Measurements from ENCODE around the genes HIGD1A and TCAIM.

DNA sequence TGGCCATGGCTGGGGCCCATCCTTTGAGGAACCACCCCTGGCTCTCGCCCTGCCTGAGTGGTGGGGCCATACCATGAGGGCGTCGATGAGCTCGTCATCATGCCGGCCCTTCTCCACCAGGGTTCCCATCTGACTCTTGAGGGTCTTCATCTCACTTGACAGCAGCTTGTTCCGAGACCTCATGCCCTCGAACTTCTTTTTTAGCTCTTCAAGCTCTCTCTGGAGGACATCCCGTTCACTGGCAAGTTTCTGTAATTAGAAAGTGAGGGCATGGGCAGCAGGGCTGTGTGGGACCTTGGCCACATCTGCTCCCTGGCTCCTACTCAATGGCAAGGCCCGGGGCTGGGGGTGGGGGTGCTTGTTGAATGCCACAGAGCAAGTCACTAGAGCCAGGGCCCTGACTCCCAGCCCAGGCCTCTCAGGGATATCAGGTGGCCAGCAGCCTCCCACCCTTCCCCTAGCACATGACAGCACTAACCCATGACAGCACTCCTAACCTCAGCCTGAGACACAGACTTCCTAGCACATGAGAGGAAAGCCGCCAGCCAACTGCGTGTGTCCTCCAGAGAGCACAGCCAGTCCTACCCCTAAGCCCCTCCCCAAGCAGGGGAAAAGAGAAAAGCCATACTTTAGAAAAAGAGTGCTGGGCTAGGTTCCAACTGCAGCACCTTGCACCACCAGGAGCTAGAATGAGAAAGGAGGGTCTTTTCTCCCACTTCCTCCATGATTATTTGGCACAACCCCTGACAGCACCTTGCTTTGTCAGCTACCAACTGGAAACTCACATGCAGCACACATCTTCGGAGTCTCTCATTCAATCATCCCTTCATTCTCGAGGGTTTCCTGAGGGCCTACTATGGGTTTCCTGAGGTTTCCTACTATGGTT, 33.2 kb downstream of the CCDC13 start:
- RAMPAGE, long total RNA: no peak
- RRBS: no CpG with 5 or more reads among the region's 13 CpGs
PRO-cap:
- standard: no peak
- CoPRO, capped RNA only, 2 experiments: no peak in any of the 2 experiments
- CoPRO, capped and uncapped RNA, 2 experiments: no peak in any of the 2 experiments
- CoPRO, uncapped RNA only, 2 experiments: no peak in any of the 2 experiments
CAGE:
- cytosol, long polyA plus RNA: no peak
- long polyA plus RNA: no peak
- nucleolus, long total RNA: no peak
- nucleus, long polyA plus RNA: no peak

GRCh38 chr3:42756303-42756821, 16.7 kb downstream of the CCDC13 start:
- RAMPAGE, long total RNA: no peak
- RRBS: no CpG with 5 or more reads among the region's 1 CpG
PRO-cap:
- standard: no peak
- CoPRO, capped RNA only, 2 experiments: no peak in any of the 2 experiments
- CoPRO, capped and uncapped RNA, 2 experiments: no peak in any of the 2 experiments
- CoPRO, uncapped RNA only, 2 experiments: no peak in any of the 2 experiments
CAGE:
- cytosol, long polyA plus RNA: no peak
- long polyA plus RNA: no peak
- nucleolus, long total RNA: no peak
- nucleus, long polyA plus RNA: no peak

DNA sequence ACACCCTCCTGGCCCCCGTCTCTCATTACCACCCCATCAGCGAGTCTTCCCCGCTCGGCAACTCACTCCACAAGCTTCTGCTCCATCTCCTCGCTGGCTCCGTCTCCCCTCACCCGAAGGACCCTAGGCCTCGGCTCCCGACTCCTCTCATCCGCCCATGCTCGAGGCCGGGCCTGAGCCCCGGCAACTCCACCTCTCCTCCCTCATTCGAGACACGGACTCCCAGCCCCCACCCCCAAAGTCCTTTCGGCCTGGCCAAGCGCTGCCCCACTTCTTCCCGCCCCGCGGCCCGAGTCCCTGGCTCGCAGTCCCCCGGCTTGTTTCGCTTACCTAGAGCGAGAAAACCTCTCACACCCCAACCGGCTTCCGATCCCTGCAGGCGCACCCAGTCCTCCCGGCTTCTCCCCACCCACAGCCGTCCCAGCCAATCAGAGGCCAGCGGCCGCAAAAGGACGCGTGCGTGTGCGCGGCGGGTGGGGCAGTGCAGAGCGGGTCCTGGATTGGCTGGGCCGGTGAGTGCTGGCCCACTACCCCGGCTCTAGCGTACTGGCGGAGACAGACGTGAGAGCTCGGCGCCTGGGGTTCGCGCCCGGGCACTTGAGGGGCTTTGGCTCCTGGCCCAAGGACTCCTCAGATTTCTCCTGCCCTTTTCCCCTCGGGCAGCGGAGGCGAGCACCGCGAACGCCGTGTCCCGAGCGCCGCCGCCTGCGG, at the start of gene HIGD1A:
Gene HIGD1A, minus strand, starts transcription at position 385 of the 711 bp plus-strand sequence.
- RAMPAGE, long total RNA: start-site peak on the minus strand centred at position 382 of the sequence, 64 bp wide, 6,110 and 6,031 reads in 2 replicates; start-site peak on the plus strand centred at position 540 of the sequence, 37 bp wide, 15 and 16 reads in 2 replicates
- RRBS: 2% methylated on average over 9 of the region's 61 CpGs
PRO-cap:
- standard: bidirectional peak, plus-strand start at position 555 of the sequence, minus-strand start at position 375 of the sequence
- CoPRO, capped RNA only, 2 experiments: peak in 2 of 2 experiments; most common plus-strand start position 558 of the sequence (in 2); most common minus-strand start position 352 of the sequence (in 2)
- CoPRO, capped and uncapped RNA, 2 experiments: peak in 2 of 2 experiments; most common plus-strand start position 527 of the sequence (in 1); most common minus-strand start position 352 of the sequence (in 2)
- CoPRO, uncapped RNA only, 2 experiments: no peak in any of the 2 experiments
CAGE:
- cytosol, long polyA plus RNA: start-site peak on the minus strand centred at position 378 of the sequence, 58 bp wide, 13,164 and 9,210 reads in 2 replicates
- long polyA plus RNA: start-site peak on the minus strand centred at position 378 of the sequence, 57 bp wide, 6,658 and 11,558 reads in 2 replicates
- nucleolus, long total RNA: no peak
- nucleus, long polyA plus RNA: start-site peak on the minus strand centred at position 378 of the sequence, 57 bp wide, 3,904 and 3,428 reads in 2 replicates

- RAMPAGE, long total RNA: no peak
- RRBS: no CpG with 5 or more reads among the region's 22 CpGs
PRO-cap:
- standard: bidirectional peak, plus-strand start at chr3:42811646, minus-strand start at chr3:42811620
- CoPRO, capped RNA only, 2 experiments: no peak in any of the 2 experiments
- CoPRO, capped and uncapped RNA, 2 experiments: no peak in any of the 2 experiments
- CoPRO, uncapped RNA only, 2 experiments: no peak in any of the 2 experiments
CAGE:
- cytosol, long polyA plus RNA: no peak
- long polyA plus RNA: no peak
- nucleolus, long total RNA: no peak
- nucleus, long polyA plus RNA: no peak
Observed at GRCh38 chr3:42811193-42812153, 2.2 kb downstream of the ACKR2 start.

- RAMPAGE, long total RNA: no peak
- RRBS: no CpG with 5 or more reads among the region's 5 CpGs
PRO-cap:
- standard: no peak
- CoPRO, capped RNA only, 2 experiments: no peak in any of the 2 experiments
- CoPRO, capped and uncapped RNA, 2 experiments: no peak in any of the 2 experiments
- CoPRO, uncapped RNA only, 2 experiments: no peak in any of the 2 experiments
CAGE:
- cytosol, long polyA plus RNA: no peak
- long polyA plus RNA: no peak
- nucleolus, long total RNA: no peak
- nucleus, long polyA plus RNA: no peak
Observed at GRCh38 chr3:42831174-42831781, 22.0 kb downstream of the ACKR2 start.

DNA sequence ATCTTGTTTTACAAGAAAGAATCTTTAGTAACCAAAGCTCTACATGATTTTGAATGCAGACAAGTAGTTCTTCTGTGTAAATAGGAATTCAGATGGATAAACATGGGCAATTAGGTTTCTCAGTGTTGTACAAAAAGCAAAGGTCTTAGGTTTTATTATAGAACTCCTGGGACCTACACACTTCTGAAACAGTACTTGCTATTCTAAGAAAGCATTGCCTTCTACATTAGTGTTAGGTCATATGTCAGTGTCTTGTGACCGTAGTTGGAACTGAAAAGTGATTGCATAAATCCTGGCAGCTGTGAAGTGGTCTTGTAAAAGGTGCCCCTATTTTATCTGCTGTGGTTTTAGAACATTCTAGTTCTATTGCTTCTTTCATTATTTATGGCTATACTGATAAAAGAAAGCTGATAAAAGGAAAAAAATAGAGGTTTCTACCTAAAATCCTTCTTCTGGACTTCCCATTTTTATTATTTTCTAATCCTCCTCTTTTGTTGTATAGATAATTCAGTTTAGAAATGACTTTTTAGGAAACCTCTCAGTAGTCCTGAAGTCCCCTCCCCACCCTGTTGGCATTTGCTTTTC, 40.9 kb downstream of the SNRK start:
- RAMPAGE, long total RNA: no peak
- RRBS: no CpG with 5 or more reads among the region's 1 CpG
PRO-cap:
- standard: no peak
- CoPRO, capped RNA only, 2 experiments: no peak in any of the 2 experiments
- CoPRO, capped and uncapped RNA, 2 experiments: no peak in any of the 2 experiments
- CoPRO, uncapped RNA only, 2 experiments: no peak in any of the 2 experiments
CAGE:
- cytosol, long polyA plus RNA: no peak
- long polyA plus RNA: no peak
- nucleolus, long total RNA: no peak
- nucleus, long polyA plus RNA: no peak

GRCh38 chr3:43345133-43345654, 58.9 kb downstream of the SNRK start:
- RAMPAGE, long total RNA: no peak
- RRBS: no CpG with 5 or more reads among the region's 4 CpGs
PRO-cap:
- standard: no peak
- CoPRO, capped RNA only, 2 experiments: no peak in any of the 2 experiments
- CoPRO, capped and uncapped RNA, 2 experiments: no peak in any of the 2 experiments
- CoPRO, uncapped RNA only, 2 experiments: no peak in any of the 2 experiments
CAGE:
- cytosol, long polyA plus RNA: no peak
- long polyA plus RNA: no peak
- nucleolus, long total RNA: no peak
- nucleus, long polyA plus RNA: no peak

- RAMPAGE, long total RNA: no peak
- RRBS: 98% methylated on average over 2 of the region's 32 CpGs
PRO-cap:
- standard: no peak
- CoPRO, capped RNA only, 2 experiments: no peak in any of the 2 experiments
- CoPRO, capped and uncapped RNA, 2 experiments: no peak in any of the 2 experiments
- CoPRO, uncapped RNA only, 2 experiments: no peak in any of the 2 experiments
CAGE:
- cytosol, long polyA plus RNA: no peak
- long polyA plus RNA: no peak
- nucleolus, long total RNA: no peak
- nucleus, long polyA plus RNA: no peak
Observed at GRCh38 chr3:43347500-43348318, 61.4 kb downstream of the SNRK start.

DNA sequence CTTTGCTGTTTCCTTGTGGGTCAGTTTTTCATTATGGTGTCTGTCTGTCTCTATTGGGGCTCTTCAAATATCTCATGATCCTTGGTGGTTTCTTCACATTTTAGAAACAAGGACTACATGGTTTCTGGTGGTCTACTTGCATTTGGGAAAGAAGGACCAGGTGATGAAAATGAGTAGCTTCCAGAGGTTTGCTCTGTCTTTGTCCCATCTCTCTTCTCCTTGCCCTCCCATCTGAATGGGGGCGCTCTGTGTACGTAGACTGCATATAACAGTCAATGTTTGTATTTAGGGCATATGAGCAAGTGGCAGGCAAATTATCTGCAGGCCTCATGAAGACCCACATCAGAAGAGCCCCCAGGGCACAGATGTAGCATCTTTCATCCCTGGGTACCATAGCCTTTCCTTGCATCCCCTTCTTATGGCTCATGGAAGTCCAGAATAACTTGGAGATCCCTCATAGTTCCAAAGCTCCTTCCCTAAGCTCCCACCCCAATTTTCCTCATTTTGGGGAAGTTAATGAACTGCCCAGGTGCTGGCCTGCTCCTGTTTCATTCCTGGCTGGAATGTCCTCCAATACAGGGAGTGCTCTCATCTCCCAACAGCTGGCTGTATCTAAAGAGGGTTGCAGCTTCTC, 113.2 kb downstream of the SNRK start:
- RAMPAGE, long total RNA: no peak
- RRBS: no CpG with 5 or more reads among the region's 2 CpGs
PRO-cap:
- standard: no peak
- CoPRO, capped RNA only, 2 experiments: no peak in any of the 2 experiments
- CoPRO, capped and uncapped RNA, 2 experiments: no peak in any of the 2 experiments
- CoPRO, uncapped RNA only, 2 experiments: no peak in any of the 2 experiments
CAGE:
- cytosol, long polyA plus RNA: no peak
- long polyA plus RNA: no peak
- nucleolus, long total RNA: no peak
- nucleus, long polyA plus RNA: no peak

DNA sequence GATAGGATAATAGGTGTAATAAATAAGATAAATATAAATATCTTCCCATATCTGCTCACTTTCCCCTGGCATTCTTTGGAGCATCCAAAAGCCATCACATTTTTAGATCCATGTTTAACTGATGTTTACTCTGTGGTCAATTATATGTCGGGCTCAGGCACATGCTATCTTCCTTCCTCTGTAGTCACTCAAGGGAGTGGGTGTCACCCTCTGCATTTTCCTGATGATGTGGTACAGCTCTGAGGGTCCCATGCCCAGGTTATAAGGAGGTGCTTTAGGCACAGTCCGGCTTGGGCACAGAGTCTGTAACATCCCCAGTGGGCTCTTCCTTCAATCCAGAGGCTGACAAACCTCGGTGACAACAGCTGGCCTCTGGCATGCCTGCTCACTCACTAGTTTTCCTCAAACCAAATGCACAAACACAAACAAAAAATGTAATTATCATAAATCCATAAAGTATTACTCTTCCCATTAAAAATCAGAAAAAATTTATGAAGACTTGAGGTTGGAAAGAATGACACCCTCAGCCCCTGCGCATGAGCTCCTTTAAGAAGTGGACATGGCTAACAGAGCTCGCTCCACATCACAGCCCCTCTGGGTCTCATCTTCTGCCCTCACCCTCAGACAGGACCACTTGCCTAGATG, 115.5 kb downstream of the SNRK start:
- RAMPAGE, long total RNA: no peak
- RRBS: no CpG with 5 or more reads among the region's 5 CpGs
PRO-cap:
- standard: no peak
- CoPRO, capped RNA only, 2 experiments: no peak in any of the 2 experiments
- CoPRO, capped and uncapped RNA, 2 experiments: no peak in any of the 2 experiments
- CoPRO, uncapped RNA only, 2 experiments: no peak in any of the 2 experiments
CAGE:
- cytosol, long polyA plus RNA: no peak
- long polyA plus RNA: no peak
- nucleolus, long total RNA: no peak
- nucleus, long polyA plus RNA: no peak

DNA sequence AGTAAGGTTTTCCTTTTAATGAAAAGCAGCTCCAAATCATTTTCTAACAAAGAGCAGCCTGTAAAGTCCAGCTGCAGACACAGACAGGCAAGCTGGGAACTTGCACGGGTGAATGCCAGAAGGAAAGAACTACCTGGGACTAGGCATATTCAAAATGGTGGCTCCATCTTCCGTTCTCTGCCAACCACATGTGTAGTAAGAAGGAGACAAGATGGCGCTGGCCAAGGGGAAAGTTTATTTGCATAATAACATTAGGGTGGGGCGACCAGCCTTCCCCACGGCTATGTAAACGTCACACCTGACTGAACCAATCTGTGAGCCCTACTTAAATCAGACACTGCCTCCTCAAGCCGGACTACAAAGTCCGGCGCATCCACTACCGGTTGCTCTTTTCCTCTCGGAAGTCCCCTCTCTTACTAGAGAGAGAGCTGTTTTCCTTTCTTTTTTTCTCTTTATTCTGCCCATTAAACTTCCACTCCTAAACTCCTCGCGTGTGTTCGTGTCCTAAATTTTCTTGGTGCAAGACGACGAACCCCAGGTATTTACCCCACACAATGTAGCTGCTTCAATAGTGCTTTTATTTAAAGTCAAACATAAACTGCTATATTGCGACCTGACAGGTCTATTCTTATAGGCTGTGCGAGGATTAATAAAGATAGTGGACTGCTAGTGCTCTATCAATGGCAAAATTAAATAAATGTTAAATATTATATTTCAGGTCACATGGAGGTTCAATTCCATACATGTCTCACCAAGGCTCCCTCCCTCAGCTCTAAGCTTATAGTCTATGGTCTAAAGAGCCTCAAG, 131.0 kb downstream of the SNRK start:
- RAMPAGE, long total RNA: no peak
- RRBS: no CpG with 5 or more reads among the region's 18 CpGs
PRO-cap:
- standard: no peak
- CoPRO, capped RNA only, 2 experiments: no peak in any of the 2 experiments
- CoPRO, capped and uncapped RNA, 2 experiments: no peak in any of the 2 experiments
- CoPRO, uncapped RNA only, 2 experiments: no peak in any of the 2 experiments
CAGE:
- cytosol, long polyA plus RNA: no peak
- long polyA plus RNA: no peak
- nucleolus, long total RNA: no peak
- nucleus, long polyA plus RNA: no peak

DNA sequence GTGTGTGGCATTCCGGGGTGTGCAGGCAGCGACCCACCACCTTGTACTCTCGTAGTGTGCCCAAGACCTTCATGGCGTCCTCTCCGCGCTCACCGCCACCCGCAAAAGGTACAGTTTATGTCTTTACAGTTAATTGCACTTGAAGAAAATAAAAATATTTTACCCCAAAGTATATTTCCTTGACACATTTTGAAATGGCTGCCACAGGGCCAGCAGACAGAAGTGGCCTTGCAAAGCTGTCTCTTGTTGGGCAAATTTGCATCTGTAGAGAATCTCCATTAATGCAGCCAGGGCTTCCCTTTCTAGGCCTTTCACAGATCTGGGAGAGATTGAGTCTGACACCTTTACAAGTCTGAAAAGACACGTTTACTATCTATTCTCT, 136.0 kb downstream of the ANO10 start:
- RAMPAGE, long total RNA: no peak
- RRBS: no CpG with 5 or more reads among the region's 9 CpGs
PRO-cap:
- standard: no peak
- CoPRO, capped RNA only, 2 experiments: no peak in any of the 2 experiments
- CoPRO, capped and uncapped RNA, 2 experiments: no peak in any of the 2 experiments
- CoPRO, uncapped RNA only, 2 experiments: no peak in any of the 2 experiments
CAGE:
- cytosol, long polyA plus RNA: no peak
- long polyA plus RNA: no peak
- nucleolus, long total RNA: no peak
- nucleus, long polyA plus RNA: no peak

DNA sequence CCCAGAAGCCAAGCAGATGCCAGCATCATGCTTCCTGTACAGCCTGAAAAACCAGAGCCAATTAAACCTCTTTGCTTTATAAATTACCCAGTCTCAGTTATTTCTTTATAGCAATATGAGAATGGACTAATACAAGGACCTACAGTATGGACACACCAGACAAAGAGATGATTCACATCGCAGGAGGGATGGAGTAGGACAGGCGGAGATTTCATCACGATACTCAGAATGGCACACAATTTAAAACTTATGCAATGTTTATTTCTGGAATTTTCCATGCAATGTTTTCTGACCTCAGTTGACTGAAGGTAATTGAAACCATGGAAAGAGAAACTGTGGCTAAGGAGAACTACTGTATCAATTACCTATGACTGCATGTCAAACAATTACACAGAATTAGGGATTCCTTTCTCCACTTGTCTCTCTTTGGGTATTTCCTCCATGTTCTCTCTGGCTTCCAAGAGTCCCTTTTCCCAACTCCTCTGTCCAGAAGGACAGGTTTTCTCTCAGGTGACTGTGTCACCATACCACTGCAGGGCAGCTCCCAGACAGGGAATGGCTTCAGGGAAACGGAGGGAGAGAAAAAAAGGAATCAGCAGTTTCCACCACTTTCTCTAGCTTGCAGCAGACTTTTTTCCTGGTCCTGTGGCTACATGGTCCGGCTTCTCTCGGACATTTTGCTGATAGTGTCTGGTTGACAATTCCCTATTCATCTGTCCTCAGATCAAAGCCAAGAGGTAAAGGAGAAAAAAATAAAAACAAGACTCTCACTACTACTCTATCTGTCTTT, 3.0 kb upstream of the ANO10 start:
- RAMPAGE, long total RNA: no peak
- RRBS: no CpG with 5 or more reads among the region's 6 CpGs
PRO-cap:
- standard: no peak
- CoPRO, capped RNA only, 2 experiments: no peak in any of the 2 experiments
- CoPRO, capped and uncapped RNA, 2 experiments: no peak in any of the 2 experiments
- CoPRO, uncapped RNA only, 2 experiments: no peak in any of the 2 experiments
CAGE:
- cytosol, long polyA plus RNA: no peak
- long polyA plus RNA: no peak
- nucleolus, long total RNA: no peak
- nucleus, long polyA plus RNA: no peak

DNA sequence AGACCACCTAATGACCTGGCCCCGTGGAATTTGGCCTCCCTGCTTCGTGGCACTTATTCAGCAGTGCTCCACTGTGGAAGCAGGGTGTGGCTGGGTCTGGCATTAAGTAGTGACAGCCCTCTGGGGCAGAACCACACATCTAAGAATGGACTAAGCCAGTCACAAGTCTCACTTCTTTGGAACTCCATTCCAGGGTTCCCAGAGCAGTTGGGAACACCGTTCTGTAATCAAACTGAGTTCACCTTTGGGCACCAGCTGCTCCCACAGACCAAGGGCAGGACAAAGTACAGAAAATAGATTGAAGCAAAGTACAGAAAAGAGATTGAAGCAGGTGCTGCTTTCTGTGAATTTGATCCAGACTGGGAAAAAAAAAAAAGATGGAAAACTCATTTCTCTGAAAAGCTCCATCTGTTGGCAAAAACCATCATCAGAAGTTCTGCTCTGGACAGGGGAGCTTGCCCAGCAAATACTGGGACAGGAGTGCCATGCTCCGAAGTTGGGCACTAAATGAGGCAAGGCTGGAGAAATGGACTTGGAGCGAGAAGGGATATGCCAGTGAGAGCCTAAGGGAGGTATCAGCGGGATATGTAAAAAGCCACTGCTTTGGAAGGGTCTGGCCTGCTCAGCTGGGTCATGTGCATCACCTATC, 46.5 kb downstream of the ABHD5 start:
- RAMPAGE, long total RNA: no peak
- RRBS: no CpG with 5 or more reads among the region's 6 CpGs
PRO-cap:
- standard: no peak
- CoPRO, capped RNA only, 2 experiments: no peak in any of the 2 experiments
- CoPRO, capped and uncapped RNA, 2 experiments: no peak in any of the 2 experiments
- CoPRO, uncapped RNA only, 2 experiments: no peak in any of the 2 experiments
CAGE:
- cytosol, long polyA plus RNA: no peak
- long polyA plus RNA: no peak
- nucleolus, long total RNA: no peak
- nucleus, long polyA plus RNA: no peak

GRCh38 chr3:43759107-43759703, 68.5 kb downstream of the ABHD5 start:
- RAMPAGE, long total RNA: no peak
- RRBS: no CpG with 5 or more reads among the region's 6 CpGs
PRO-cap:
- standard: no peak
- CoPRO, capped RNA only, 2 experiments: no peak in any of the 2 experiments
- CoPRO, capped and uncapped RNA, 2 experiments: no peak in any of the 2 experiments
- CoPRO, uncapped RNA only, 2 experiments: no peak in any of the 2 experiments
CAGE:
- cytosol, long polyA plus RNA: no peak
- long polyA plus RNA: no peak
- nucleolus, long total RNA: no peak
- nucleus, long polyA plus RNA: no peak

- RAMPAGE, long total RNA: no peak
- RRBS: 54% methylated on average over 3 of the region's 54 CpGs
PRO-cap:
- standard: no peak
- CoPRO, capped RNA only, 2 experiments: no peak in any of the 2 experiments
- CoPRO, capped and uncapped RNA, 2 experiments: no peak in any of the 2 experiments
- CoPRO, uncapped RNA only, 2 experiments: no peak in any of the 2 experiments
CAGE:
- cytosol, long polyA plus RNA: no peak
- long polyA plus RNA: no peak
- nucleolus, long total RNA: no peak
- nucleus, long polyA plus RNA: no peak
Observed at GRCh38 chr3:43996615-43997454, 244.9 kb upstream of the TOPAZ1 start.

GRCh38 chr3:44338627-44339233, at the start of gene TCAIM:
Gene TCAIM (plus strand): TSS chr3:44338766.
- RAMPAGE, long total RNA: start-site peak on the plus strand at chr3:44338744-44338771, 31 and 81 reads in 2 replicates
- RRBS: 1% methylated on average over 3 of the region's 37 CpGs
PRO-cap:
- standard: bidirectional peak, plus-strand start at chr3:44338766, minus-strand start at chr3:44338700
- CoPRO, capped RNA only, 2 experiments: peak in 2 of 2 experiments; most common plus-strand start chr3:44338774 (in 2); most common minus-strand start chr3:44338708 (in 2)
- CoPRO, capped and uncapped RNA, 2 experiments: peak in 1 of 2 experiments; most common plus-strand start chr3:44338759 (in 1); most common minus-strand start chr3:44338708 (in 1)
- CoPRO, uncapped RNA only, 2 experiments: peak in 2 of 2 experiments; most common plus-strand start chr3:44338796 (in 1); most common minus-strand start chr3:44338697 (in 1)
CAGE:
- cytosol, long polyA plus RNA: start-site peak on the plus strand at chr3:44338733-44338797, 497 and 502 reads in 2 replicates
- long polyA plus RNA: start-site peak on the plus strand at chr3:44338733-44338797, 340 and 542 reads in 2 replicates
- nucleolus, long total RNA: no peak
- nucleus, long polyA plus RNA: start-site peak on the plus strand at chr3:44338746-44338800, 232 and 206 reads in 2 replicates

All from K562 (cell line).